Cardiac ventricle fibroblast (primary cell): ENCODE data around the gene FAM246B.

GRCh38 chr22:11973827-11974407 is 3554.1 kb upstream of the OR11H1 start:
- RAMPAGE, long total RNA = no peak

GRCh38 chr22:12097755-12098109 is 3430.3 kb upstream of the OR11H1 start:
- RAMPAGE, long total RNA = no peak

GRCh38 chr22:12815666-12815896 is 2712.4 kb upstream of the OR11H1 start:
- RAMPAGE, long total RNA = no peak

DNA sequence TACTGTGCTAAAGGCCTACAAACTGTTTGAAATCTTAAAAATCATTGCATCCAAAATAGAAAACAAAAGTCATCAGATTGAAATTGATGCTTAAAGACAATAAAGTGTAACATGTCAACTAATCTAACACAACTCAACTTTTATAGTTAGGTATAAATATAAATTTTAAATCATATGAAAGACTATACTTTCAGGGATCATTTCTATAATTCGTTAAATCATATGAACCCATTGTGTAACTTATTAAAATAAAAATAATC is 10.8 kb downstream of the CCT8L2 start:
- RAMPAGE, long total RNA = no peak

DNA sequence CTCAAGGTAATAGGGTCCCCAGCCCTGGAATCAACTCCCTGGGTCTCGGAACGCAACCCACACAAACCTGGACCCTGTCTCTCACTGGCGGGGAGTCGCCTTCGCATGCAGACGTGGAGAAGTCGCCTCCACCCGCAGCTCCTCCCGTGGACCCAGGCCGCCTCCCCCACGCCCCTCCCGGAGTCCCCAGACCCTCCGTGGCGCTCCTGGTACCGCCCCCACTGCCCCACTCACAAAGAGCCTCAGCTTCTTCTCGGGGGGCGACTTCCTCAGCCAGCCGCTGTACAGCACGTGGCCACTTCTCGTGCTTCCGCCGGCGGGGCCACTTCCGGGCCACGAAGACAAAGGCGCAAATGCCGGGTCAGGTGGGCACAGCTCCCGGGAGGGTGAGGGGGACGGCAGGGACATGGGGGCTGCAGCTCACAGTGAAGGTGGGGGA is 296 bp downstream of the GAB4 start:
- RAMPAGE, long total RNA = no peak

GRCh38 chr22:17117843-17118338 is 3.3 kb downstream of the TMEM121B start:
- RAMPAGE, long total RNA = no peak

DNA sequence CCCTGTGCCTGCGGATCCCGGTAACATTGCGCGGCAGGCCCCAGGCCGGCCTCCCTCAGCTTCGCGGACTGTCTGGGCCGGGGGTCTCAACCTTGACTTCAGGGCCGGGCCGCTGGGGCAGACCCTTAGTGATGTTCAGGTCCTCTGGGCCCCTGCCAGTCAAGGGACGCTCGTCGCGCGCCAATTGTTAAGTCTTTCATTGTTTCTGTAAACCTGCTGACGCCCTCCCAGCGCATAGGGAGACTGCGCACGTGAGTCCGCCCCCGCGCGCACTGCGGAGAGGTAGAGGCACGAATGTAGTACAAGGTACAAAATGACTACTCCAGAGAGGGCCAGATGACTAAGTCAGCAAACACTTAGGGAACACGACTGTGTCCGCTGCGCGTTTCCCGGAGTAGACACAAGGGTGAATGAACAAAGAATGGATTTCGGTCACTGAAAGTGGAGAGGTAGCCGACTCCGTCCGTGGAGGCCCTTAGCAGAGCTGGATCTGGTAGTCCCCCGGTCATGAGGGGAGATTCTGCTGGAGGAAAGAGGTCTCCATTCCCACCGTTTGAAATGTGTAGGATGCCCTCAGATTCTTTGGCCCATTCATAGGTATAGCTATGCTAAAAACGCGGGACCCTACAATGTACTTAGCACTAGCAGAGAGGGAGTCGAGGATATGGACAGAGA is 592 bp upstream of the HDHD5 start:
- RAMPAGE, long total RNA = no peak

- RAMPAGE, long total RNA = no peak
Observed at GRCh38 chr22:17230053-17230723, 11.0 kb upstream of the ADA2 start.

DNA sequence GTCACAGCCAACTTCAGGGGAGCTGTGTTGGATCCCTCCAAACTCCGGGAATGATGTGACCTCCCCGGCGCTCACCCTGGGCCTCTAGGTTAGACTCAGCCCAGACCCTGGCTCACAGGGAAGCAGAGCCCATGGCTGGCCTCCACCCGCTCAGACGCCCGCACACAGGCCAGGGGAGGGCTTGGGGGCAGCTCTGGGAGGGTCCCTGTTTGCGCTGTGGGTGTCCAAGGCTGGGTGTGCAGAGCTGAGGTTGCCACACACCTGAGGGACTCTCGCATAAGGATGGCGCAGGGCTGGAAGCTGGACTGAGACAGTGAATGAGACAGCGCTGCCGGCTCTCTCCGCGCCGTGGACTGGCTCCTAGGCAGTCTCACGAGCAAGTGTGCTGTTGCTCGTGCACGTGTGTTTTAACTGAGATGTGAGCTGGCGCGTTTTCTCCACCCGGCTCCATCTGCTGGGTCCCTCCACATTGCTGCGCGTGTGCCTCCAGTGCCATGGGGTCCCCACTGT is 4.1 kb upstream of the BID start:
- RAMPAGE, long total RNA = no peak

DNA sequence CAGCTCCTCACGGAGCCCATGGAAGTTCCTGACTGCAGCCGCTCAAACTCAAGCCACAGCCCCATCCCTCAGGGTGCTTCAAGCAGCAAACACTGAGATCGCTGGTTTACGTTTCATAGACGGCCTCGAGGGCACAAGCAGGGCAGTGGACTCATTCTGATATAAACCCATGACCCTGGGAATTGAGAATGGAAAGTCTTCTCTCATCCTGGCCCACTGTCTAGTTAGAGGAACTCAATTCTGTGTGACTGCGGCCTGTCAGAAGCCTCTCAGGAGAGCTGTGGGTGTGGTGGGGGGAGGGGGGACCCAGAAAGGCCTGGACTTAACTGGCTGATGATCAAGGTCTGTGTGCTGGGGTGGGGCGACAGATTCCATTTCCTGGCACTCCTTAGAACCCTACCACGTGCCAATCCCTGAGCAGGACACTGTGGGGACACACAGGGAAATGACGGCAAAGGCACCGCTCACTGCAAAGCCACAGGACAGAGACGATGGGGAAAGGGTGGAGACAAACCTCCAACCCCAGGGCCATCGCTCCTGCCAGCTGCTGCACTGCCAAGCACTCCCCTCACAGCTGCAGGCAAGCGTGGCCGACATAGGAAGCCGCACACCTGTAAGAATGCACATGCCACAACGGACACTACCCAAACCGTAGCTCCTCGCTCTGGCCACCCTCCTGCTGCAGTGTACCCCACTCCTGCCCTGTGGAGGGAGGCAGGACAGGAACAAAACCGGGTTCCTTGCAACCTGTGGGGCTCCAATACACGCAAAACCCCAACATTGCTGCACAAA is 58.4 kb upstream of the BID start:
- RAMPAGE, long total RNA = no peak

GRCh38 chr22:17869596-17870186 is 95.4 kb upstream of the BID start:
- RAMPAGE, long total RNA = no peak

- RAMPAGE, long total RNA = no peak
Observed at GRCh38 chr22:17887021-17887753, 112.9 kb upstream of the BID start.

DNA sequence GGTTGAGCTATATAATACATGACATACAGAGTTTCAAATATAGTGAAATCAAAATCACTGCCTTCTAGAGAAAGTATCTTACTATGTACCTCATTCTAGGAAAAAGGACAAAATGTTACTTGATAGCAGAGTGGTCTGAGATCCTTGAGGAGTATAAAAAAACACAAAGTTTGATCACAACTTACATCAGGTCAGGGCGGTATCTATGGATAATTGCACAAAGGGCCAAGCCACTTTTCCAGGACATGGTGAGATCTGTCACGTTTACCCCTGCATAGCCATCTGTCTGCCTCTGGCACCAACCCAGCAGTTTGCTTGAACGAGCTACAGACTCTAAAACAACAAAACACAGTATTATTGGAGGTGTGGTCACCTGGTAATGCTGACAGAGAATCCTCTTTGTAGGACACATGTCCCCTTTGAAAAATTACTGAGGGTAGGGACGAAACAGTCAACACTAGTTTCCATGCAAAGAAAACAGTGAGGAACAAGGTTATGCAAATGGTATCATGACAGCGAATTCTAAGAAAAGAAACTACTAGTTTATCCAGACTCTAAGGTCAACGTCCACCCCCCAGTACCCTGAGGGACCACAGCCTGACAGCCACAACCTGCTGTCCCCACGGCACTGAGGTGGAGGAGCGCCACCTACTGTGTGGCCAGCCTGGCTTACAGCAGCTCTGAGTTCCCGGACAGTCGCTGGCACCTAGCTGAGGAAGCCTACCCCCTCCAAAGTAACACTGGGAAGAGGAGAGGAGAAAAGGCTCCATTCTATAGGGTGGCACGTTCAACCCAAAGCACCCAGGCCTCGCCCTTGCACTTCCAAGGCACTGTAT is 117.2 kb upstream of the BID start:
- RAMPAGE, long total RNA = no peak

GRCh38 chr22:18067616-18068917 is 9.7 kb upstream of the PEX26 start:
- RAMPAGE, long total RNA = no peak

DNA sequence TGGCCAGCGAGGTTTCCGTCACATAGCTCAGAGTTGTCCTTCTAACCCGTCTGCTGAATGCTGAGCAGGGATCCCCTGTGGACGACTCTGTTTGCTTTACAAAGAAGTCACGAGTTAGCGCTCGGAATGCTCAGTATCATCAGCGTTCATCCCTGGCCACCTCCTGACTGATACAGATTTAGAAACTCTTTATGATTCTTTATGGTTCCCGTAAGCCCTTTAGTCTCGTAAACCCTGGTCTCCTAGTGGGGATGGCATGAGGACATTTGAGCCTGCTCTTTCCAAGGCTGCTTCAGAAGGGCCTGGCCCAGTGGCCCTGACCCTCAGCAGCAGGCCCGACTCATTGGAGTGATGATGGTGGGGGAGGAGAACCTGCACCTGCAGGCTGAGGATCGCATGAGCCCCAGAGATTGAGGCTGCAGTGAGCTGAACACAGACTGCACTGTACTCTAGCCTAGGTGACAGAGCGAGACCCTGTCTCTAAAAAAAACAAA is 9.6 kb downstream of the PEX26 start:
- RAMPAGE, long total RNA = no peak

DNA sequence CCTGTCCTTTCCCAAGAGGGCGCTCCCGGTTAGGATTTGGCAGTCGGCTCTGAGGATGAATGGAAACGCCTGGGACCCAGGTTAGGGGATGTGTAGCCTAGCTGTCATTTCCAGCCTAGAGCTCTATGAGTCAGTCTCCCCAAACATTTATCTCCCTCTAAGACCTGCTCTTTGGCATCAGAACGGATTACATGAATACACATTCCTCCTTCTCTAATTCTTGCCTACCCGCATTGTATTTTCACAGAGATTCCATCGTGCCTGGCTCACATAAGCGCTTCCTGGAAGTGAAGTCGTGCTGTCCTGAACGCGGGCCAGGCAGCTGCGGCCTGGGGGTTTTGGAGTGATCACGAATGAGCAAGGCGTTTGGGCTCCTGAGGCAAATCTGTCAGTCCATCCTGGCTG is 7.3 kb downstream of the USP18 start:
- RAMPAGE, long total RNA = no peak

- RAMPAGE, long total RNA = no peak
Observed at GRCh38 chr22:18633617-18634161, at the start of gene FAM246B. FAM246B (plus strand) TSS chr22:18633984.

GRCh38 chr22:19109311-19109895 is 12.8 kb downstream of the DGCR2 start:
- RAMPAGE, long total RNA = no peak

GRCh38 chr22:19127360-19127803 is 3.7 kb upstream of the TSSK2 start:
- RAMPAGE, long total RNA = no peak

DNA sequence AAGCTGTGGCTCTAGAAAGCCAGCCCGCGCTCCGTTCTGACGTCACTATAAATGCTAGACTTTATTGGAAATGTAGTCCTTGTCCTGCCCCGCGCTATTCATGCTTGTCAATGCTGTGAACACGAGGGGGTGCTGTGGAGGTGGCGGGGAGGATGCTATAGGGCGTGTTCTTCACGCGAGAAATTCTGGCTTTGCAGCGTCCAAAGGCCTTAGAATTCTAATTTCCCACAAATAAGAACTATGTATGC is 216 bp upstream of the ESS2 start:
- RAMPAGE, long total RNA = no peak